Heart (tissue), 3 donors: ENCODE measurements around a stretch of chr7.

- RAMPAGE, long total RNA, 2 experiments = no peak in any of the 2 experiments
These were observed 43.8 kb downstream of the RSBN1L start for GRCh38 chr7:77740008-77740572.

GRCh38 chr7:77761277-77761585 is 37.0 kb downstream of the TMEM60 start:
- RAMPAGE, long total RNA, 2 experiments = no peak in any of the 2 experiments

DNA sequence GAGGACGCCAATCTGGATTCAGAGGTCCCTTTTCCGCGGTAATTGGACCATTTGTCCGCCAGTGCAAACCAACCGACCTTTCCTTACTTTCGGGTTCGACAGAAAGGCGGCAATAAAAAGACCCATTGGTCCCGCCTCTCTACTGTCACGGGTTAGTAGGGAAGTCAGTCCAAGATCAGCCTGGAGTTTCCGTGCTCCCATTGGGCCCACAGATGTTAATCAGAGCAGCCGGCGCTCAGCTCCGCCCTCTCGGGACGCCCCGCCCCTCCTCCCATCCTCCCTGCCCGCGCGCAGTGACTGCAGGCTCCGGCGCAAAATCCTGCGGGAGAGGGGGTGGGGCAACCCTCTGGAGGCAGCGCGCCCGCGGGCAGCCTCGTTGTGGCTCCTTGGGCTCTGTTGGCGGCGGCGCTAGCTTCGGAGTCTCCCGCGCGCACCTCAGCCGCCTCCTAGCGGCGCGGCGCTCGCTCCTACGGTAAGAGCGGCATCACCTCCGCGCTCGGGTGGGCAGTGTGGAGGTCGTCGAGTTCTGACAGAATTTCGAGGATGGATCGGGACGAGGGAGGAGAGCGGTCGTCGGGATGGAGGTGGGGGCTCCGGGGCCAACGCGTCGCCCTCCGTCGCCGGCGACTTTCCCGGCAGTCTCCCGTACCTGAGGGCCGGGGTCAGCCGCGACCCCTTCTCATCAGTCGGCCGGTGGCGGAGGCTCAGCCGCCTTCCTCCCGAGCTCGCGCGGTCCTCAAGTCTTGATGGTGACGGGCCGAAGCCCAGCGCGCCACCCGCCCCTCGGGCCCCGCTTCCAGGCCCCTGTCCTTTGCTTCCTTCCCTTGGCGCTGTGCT is 484 bp upstream of the TMEM60 start:
- RAMPAGE, long total RNA, 2 experiments = start-site peak on the plus strand in 2 of 2 experiments, centred at positions 355 to 365 of the sequence, 717 to 942 reads per replicate

DNA sequence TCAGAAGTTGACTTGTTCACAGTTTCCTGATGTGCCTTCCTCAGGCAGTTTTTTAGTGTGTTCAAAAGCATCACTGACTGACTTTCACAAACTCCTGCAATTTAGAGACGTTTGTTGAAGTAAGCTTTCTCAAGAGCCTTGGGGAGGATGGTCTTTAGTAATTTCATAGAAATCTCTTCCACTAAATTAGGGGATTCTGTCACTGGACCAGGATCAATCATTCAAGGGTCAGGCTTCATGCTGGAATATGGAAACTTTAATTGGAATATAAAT is 432.5 kb upstream of the TMEM60 start:
- RAMPAGE, long total RNA, 2 experiments = no peak in any of the 2 experiments

- RAMPAGE, long total RNA, 2 experiments = no peak in any of the 2 experiments
These were observed 683.0 kb downstream of the MAGI2 start for GRCh38 chr7:78770416-78770914.

DNA sequence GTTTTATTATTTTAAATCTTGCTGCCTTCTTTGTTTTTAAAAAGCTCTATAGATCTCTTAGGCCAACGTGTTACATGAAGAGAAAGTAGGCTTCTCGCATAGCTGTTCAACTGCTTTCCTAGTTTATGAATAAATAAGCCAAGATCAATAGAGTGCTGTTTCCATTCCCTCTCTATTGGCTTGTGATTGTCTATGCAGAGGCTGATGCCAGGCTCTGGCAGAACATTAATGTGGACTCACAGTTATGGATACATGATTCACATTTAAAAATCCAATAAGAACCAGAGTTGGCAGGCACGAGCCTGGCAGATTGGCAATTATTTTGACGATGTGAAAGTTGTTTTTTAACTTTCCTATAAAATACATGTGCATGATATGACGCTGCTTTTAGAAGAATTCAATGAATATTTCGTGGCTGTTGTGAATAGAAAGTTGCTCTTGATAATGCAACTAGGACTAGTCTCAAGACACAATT is 137.5 kb downstream of the GNAT3 start:
- RAMPAGE, long total RNA, 2 experiments = no peak in any of the 2 experiments

- RAMPAGE, long total RNA, 2 experiments = no peak in any of the 2 experiments
These were observed 44.6 kb upstream of the CD36 start for GRCh38 chr7:80593850-80594133.

- RAMPAGE, long total RNA, 2 experiments = no peak in any of the 2 experiments
These were observed 123.4 kb downstream of the SEMA3C start for GRCh38 chr7:80795432-80795782.

- RAMPAGE, long total RNA, 2 experiments = no peak in any of the 2 experiments
These were observed 59.3 kb downstream of the SEMA3C start for GRCh38 chr7:80859505-80860057.

GRCh38 chr7:80921147-80921651 is 2.3 kb upstream of the SEMA3C start:
- RAMPAGE, long total RNA, 2 experiments = no peak in any of the 2 experiments

- RAMPAGE, long total RNA, 2 experiments = no peak in any of the 2 experiments
These were observed 76.5 kb downstream of the HGF start for GRCh38 chr7:81693429-81693762.

GRCh38 chr7:81846257-81847132 is 76.6 kb upstream of the HGF start:
- RAMPAGE, long total RNA, 2 experiments = no peak in any of the 2 experiments

DNA sequence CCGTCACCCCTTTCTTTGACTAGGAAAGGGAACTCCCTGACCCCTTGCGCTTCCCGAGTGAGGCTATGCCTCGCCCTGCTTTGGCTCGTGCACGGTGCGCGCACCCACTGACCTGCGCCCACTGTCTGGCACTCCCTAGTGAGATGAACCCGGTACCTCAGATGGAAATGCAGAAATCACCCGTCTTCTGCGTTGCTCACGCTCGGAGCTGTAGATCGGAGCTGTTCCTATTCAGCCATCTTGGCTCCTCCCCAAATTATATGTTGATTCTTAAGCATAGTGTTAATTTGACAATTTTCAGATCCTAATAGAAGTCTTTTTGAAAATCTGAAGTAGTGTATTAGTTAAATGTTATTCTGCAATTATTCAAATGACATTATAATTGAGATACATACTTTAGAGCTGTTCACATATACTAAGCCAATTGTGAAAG is 139.1 kb downstream of the SEMA3A start:
- RAMPAGE, long total RNA, 2 experiments = no peak in any of the 2 experiments

DNA sequence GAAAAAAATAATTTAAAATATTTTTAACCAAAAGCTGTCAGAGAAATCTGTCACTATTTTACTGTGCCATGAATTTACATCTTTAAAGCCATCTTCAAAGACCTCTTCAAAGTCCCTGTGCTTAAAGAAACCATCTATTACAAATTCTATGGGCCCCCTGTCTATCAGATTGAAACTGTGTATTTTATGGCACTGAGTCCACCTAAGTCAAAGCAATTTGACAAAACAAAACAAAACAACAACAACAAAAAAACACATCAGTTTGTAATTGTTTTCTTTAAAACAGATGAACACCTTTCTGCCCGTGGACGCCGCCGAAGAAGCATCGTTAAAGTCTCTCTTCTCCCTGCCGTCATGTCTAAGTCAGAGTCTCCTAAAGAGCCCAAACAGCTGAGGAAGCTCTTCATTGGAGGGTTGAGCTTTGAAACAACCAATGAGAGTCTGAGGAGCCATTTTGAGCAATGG is 203.6 kb downstream of the SEMA3D start:
- RAMPAGE, long total RNA, 2 experiments = no peak in any of the 2 experiments

- RAMPAGE, long total RNA, 2 experiments = no peak in any of the 2 experiments
These were observed 14.6 kb upstream of the SEMA3D start for GRCh38 chr7:85201517-85201716.

DNA sequence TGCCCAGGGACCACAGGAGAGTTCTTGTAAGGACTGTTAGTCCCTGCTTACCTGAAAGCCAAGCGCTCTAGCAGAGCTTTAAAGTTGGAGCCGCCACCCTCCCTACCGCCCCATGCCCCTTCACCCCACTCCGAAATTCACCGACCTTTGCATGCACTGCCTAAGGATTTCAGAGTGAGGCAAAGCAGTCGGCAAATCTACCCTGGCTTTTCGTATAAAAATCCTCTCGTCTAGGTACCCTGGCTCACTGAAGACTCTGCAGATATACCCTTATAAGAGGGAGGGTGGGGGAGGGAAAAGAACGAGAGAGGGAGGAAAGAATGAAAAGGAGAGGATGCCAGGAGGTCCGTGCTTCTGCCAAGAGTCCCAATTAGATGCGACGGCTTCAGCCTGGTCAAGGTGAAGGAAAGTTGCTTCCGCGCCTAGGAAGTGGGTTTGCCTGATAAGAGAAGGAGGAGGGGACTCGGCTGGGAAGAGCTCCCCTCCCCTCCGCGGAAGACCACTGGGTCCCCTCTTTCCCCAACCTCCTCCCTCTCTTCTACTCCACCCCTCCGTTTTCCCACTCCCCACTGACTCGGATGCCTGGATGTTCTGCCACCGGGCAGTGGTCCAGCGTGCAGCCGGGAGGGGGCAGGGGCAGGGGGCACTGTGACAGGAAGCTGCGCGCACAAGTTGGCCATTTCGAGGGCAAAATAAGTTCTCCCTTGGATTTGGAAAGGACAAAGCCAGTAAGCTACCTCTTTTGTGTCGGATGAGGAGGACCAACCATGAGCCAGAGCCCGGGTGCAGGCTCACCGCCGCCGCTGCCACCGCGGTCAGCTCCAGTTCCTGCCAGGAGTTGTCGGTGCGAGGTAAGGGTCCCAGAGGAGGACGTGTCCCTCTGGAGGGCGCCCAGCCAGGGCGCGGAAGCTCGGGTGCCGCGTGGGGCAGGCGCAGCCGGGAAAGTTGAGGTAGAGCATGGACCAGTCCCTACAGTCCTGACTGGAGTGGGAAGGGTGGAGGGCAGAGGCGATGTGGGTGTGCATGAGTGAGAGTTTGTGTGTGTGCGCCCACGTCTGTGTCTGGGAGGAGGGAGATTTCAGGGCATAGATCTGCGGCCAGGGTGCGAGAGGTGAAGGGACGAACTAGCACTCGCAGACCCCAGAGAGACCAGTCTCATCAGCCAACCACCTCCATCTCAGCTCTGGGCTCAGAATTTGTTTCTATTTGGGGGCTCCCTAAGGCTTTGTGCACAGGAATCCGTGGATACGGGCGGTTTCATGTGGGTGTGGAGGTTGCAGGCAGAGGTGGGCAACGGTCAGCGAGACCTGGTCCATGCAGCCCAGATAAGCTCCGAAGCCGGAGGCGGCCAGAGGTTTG is 792 bp downstream of the GRM3 start:
- RAMPAGE, long total RNA, 2 experiments = no peak in any of the 2 experiments

DNA sequence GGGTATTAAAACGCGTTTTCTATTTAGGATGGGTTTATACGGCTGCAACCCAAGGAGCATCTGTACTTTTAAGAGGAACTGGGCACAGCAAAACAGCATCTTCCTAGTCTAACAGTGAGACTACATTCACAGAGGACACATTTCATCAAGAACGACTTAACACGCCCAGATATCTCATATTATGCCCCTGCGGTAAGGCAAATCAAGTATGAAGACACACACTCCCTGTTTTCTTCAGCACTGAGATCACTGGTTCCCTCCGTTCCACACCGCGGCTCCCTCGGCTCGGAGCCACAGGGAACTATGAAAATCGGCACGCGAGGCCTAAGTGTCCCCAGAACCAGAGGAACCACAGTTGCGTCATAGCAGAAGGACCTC is 439 bp upstream of the DMTF1 start:
- RAMPAGE, long total RNA, 2 experiments = no peak in any of the 2 experiments

GRCh38 chr7:87162090-87162766 is 10.0 kb downstream of the DMTF1 start:
- RAMPAGE, long total RNA, 2 experiments = no peak in any of the 2 experiments

DNA sequence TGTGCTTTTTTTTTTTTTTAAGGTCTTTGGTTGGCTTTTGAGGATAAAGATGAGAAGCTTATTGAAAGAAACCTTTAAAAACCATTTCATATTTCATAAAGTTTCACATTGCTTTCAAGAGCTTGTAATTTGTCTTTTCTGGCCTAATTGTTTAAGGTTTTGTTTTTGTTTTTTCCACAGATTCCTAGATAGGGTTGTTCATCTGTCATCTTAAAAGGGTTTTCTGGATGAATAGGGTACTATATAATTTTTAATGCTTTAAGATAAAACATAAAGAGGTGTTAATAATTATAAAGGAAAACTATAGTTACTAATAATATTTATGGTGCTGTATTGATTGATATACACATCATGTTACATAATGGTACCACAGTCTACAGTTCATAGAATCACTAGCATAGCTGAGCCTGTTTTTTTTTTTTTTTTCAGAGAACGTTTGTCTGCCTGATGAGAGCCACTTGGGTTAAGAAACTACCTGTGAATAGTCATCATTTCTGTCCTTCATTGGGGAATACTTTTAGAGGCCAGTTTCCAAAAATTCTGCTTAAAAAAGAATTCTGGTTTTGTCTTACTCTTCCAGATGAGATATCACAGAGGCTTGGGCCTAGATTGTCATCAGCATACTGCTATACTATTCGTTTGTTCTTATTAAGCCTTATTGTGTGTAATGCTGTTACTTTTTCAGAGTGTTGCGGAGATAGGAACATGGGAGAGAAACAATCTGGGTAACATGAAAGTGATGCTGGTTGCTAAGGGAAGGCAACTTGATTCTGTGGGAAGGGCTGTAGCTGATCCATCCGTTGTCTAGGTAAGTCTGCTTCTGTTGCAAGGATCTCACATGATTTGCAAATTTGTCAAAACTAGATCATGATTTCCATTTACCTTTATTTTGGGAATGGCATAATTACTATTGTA is 10.8 kb downstream of the DMTF1 start:
- RAMPAGE, long total RNA, 2 experiments = no peak in any of the 2 experiments

DNA sequence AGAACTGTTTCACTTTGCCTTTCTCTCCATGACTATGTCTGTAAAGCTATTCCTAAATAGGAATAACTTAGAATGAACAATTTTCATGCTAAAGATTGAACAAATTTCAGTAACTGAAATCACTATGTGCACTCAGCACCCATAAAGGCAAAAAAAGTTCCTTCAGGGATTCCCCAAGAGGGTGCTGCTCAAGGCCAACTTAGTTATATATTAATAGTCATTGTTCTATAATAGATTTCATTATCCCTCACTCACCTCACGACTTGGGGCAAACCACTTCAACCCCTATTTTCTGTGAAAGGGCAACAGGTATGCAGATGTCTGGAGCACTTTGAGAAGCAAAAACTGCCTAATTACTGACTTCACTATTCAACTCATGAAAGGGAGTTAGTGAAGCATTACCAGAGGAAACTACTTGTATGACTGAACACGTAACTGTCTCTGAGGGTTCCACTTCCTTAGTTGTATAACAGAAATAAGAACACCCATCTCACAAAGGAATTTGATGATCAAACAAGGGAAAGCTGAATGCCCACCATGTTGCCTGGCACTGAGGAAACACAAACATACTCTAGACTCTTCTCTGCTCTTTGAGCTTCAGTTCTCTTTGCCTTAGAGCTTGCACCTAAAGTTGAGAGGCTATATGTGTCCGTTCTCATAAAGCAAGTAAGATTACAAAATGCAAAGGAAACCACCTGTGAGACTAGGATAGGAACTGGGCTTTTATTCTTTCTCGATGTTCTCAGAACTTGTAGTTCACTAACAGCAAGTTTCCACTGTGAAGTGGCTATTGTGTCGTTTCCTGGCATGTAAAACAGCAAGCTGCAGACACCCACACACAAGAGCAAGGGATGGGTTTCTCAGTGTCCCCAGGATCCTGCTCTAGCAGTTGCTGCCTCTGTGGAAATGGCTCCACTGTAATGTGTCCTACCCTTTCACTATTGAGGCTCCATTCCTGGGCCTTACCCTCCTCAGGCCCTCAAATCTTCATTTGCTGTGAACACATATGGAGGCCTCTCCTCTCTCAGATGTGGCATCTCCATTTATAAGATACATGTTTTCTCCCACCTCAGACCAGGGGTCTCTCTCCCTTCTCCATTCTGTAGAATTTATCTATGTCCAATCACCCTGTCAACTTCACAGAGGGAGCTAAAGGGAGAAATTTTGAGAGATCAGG is 2.7 kb downstream of the TMEM243 start:
- RAMPAGE, long total RNA, 2 experiments = no peak in any of the 2 experiments